Bronchial epithelial cell (primary cell): ENCODE measurements around a stretch of chr10.

DNA sequence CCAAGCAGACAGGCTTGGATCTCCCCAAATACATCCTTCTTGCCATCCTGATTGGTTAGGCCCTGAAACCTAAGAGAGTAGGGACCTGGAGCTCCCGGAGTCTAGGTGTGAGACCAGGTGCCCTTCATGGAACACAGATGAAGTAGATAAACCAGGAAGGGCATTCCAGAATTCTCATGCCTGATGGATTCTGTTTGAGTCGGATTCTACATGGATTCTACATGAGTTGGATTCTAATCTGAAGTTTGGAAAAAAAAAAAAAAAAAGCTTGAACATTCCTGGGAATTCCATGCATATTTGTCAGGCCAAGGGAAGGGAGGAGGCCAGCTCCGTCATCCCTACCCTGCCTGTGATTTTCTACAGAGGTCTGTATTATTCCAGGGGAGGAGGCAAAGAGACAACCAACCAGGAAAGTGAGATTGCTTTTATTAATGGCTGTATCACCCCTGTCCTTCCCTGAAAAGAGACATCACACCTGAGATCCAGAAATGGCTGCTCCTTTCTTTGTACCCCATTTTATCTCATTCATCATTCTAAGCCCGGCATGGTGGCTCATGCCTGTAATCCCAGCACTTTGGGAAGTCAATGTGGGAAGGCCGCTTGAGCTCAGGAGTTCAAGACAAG is 27.8 kb upstream of the EBLN1 start:
- RRBS, 2 experiments, result no CpG with 5 or more reads among the region's 5 CpGs

GRCh38 chr10:22253462-22254011 is 35.7 kb upstream of the EBLN1 start:
- RRBS, 2 experiments, result 51 to 56% methylated on average over 11 of the region's 35 CpGs

DNA sequence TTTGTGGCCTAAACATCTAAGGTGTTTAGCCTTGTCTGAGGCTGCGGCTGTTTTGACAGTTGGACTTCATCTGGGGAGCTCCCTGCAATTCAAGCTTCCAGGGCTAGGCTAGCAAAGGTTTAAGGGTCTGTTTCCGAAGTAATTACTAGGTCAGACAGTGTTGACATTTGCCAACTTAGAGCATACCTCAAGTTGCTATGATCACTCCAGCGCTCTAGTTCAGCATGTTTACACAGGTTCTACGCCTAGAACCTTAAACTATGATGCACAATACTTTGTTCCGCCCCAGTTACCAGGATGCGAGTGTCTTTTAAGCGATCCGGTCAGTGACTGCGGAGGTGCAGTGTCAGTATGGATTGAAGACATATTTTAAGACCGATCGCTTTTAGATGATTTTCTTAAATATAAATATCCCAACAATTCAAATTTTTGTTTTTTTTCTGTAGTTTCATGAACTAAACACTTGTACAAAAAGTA is 693 bp downstream of the COMMD3 start:
- RRBS, 2 experiments, result no CpG with 5 or more reads among the region's 11 CpGs

DNA sequence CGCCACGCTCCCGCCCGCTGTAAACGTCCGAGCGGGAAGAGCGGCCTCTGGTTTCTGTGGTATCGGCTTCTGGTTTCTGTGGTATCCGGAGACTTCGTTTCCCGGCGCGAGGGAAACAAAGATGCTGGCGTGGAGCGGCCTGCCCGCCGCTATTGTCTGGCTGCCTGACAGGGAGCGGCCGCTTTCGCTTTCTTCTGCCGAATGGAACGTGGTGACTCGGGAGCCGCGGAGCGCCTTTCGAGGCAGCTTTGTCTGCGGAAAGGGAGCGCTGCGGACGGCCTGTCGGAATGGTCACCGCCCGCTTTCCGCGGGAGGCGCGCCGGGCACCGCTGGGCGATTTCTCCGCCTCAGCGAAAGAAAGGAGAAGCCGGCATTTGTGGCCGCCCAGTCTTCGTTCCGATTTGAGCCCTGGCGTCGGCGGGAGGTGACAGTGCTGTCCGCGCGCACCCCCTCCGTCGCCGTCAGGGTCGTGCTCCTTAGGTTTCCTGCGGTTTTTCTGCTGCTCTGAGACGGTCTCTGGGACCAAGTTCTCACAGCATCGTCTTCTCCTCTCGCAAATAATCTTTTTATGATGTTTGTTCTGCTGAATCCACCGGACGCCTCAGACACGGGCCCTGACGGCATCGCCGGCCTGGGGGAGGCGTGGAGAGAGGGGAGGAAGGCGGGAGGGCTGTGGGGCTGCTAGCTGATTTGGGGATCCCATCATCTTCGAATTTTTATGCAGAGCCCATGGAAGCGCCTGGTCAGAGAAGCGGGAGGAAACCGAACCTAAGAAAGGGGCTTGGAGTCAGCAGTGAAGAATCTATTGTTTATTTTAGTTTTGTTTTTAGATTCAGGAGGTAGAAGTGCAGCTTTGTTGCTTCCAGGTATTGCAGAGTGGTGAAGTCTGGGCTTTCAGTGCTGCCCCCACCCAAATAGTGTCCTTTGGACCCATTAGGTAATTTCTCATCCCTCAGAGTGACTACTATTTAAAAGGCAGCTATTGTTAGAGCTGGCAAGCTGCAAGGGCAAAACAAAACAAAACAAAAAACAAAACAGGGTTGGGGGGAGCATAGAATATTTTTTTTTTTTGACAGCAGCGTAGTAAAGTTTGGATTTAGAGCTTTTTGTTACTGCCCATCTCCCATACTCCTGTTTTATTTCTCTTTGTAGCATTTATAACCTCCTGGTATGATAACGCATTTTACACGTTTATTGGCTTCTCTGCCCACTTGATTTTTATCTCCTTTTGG is 92.3 kb downstream of the SPAG6 start:
- RRBS, 2 experiments, result 1% methylated on average over 5 of the region's 77 CpGs; no CpG with 5 or more reads in 1 of the 2 experiments

DNA sequence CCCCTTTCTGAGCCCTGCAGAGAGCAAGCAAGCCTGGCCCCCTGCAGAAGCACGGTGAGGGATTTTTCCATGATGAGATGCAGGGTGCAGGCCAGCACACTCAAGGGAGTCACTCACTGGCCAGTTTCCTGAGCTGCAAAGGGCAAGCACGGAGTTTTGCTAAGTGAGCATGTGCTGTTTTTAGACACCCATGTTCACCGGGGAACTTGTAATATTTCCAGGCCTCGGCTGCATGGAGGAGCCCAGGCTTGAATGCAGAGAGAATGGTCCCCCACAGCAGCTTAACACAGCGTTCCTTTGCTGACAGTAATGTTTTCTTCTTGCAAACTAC is 176.5 kb downstream of the PIP4K2A start:
- RRBS, 2 experiments, result no CpG with 5 or more reads among the region's 5 CpGs

DNA sequence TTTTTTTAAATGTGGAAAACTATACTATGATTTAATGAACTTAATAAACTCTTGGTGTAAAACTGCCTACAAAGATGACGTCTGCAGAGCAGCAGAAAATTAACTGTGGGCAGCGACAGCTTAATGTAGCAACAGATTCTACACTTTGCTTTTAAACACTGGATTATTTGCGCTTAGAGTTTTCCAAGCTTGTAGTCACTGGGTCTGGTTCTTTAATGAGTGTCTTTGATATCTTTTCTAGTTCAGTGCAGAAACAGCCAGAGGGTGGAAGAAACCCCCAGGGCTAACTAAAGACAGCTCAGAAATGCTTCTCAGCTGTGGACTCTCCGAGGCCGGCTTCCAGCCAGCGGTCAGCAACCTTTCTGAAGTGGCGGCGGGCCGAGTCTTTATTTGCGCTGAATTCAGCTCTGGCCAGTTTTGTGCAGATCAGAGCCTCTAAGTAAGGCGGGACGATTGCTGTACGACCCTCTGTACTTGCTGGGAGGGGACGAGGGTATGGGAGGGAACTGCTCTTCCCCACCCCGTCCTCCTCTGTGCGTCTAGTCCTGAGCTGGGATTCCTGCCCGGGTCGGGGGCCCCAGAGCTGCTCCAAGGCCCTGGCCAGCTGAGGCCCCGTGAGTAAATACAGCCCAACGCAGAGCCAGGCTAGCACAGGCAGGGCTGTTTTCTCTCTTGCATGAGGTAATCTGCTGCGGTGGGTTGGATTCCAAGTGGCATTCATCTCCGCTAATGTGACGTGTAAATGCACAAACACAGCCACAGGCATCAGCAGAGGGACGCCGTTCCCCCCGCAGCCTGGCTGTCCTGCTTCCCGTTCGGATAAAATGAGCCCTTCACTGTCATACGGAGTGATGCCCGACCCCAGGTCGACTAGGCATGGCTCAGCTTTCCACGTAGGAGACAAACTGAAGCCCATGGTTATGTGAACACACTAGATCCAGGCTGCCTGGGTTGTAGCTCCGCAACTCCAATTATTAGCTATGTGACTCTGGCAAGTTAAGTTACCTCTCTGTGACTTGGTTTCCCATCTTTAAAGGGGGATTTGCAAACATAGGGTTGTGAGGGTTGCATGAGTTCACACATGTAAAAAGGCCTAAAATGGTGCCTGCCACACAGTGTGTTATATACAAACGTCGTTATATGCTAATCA is 159.7 kb downstream of the PIP4K2A start:
- RRBS, 2 experiments, result no CpG with 5 or more reads among the region's 35 CpGs

- RRBS, 2 experiments, result no CpG with 5 or more reads among the region's 6 CpGs
Observed at GRCh38 chr10:22613026-22613402, 101.4 kb downstream of the PIP4K2A start.

DNA sequence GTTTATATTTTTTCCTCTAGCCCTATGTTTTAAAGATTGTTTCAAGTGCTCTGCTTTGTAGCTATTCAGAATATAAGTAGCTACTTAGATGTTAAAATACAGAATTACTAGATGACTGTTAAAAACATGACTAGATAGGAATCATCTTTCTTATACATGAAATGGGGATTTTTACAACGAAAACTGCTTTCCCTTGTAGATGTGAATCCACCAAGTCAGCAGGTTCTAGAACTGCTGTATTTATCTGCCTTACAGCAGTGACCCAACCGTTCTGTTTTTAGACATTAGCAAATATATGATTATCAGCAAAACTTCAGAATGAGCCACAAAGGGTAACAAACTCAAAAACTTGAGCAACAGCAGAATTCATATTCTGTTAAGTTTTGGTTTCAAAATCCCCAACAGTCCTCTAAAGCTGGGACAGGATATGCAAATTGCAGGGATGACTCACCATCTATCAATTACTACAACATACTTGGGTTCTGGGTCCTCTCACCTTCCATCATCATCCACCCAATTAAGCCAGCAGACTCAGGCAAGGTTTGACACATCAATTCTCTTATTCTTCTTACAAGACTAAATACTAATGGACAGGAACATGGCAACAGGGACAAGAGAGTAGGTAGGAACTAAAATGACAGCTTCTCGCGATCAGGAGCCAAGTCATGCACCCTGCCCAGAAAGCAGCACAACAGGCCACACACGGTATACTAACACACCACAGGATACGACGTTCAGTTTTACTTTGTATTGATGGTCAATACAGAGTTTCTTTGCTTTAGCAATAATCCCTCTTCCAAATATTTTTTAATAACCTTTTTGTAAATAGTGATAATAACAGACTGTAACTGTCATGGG is 83.8 kb downstream of the PIP4K2A start:
- RRBS, 2 experiments, result no CpG with 5 or more reads among the region's 7 CpGs

DNA sequence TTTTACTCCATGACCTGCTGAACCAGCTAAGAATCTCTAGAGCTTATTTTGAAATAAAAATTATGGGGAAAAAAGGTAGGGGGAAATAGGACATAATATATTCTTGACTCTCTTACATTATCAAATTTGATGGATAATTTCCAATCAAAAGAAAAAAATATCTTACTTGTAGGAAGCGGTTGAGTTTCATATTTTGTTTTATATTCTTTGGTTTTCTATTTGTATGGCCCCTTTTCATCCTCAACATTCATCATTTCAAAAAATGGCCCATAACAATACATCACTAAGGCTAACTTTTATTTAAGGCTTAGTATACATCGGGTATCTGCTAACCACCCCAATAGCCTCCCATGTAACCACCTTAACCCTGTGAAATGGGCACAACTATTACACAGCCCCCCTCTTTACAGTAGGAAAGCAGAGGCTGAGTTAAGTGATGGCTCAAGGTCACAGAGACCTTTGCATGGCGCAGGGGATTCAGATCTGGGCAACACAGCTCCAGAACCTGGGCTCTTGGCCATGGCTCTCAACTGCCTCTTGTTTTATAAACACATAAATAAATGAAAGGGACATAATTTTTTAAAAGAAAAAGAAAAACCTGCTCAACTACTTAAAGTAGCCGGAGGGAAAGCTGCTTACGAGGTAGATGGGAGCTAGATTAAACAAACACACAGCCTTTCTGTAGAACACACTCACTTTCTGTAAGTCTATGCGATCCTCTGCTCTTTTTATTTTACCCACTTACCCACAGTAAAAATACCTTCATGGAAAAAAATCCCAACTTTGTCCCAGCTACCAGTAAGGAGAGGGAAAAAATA is 81.5 kb downstream of the PIP4K2A start:
- RRBS, 2 experiments, result no CpG with 5 or more reads among the region's 6 CpGs

DNA sequence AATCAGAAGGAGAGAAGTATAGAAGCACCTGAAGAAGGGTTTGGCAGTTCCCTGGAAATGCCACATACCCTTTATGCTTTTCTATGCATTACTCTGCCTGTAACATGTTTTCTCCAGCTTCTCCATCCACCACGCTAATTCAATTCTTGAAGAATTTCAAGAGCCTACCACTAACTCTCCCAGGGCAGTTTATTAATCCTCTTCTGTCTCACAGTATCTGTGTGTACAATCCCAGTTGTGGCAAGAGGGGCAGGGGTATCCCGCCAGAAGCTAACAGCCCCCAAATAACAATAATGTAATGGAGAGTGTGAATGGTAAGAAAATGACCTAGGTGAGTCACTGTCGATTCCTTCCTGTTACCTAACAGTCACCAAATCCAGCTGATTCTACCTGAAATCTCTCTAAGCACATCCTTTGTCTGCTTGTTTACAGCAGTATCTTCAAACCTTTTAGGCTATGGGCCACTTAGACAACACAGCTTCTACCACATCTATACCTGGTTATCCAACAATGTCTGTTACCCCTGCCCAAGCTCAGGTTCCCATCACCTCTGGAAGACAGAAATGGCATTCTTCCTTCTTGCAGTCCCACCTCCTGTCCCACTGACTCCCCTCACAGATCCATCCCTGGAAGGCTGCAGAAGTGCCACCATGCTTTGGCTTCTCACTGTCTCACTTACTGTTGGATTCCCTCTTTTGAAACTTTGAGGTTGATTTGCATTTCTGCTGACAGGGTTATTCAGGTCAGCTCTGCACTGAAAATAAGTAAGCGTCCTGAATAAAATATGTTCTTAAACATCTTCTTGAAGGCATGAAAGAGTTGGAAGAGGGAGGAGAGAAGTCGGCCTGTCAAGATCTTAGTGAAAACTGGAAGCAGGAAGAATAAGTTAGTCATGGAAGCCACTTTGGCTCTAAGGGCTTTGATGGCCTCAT is 13.2 kb downstream of the PIP4K2A start:
- RRBS, 2 experiments, result no CpG with 5 or more reads among the region's 5 CpGs

DNA sequence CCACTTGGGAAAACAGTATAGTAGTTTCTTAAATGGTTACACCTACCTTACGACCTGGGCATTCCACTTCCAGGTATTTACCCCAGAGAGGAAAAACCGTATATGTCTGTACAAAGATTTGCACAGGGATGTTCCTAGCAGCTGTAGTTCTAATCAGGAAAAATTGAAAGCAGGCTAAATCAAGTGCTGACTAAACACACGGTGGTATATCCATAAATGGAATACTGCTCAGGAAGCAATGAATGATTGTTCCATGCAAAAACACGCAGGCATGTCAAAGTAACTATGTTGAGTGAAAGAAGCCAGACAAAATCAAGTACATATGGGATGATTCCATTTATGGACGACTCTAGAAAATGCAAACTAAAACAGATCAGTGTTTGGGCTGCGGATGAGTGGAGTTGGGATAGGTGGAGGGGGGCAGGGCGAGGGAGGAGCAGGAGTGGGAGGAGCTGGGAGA is 575 bp upstream of the MSRB2 start:
- RRBS, 2 experiments, result no CpG with 5 or more reads among the region's 7 CpGs

GRCh38 chr10:23095976-23096825 is 822 bp downstream of the MSRB2 start:
- RRBS, 2 experiments, result no CpG with 5 or more reads among the region's 20 CpGs

DNA sequence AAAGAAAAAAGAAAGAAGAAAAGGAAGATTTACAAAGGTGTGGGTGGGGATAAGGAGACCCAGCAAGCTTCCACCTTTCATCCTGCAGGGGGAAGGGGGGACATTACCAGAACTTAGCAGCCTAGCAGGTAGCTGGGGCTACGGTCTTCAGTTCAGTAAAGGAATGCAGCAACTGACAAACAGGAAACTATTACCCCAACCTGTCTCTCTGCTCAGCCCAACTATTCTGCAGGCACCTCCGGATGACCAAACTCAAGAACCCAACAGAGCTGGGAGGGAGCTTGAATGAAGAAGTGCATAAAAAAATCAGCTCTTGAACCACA is 18.2 kb upstream of the C10orf67 start:
- RRBS, 2 experiments, result no CpG with 5 or more reads among the region's 2 CpGs

GRCh38 chr10:23694190-23695334 is 255.7 kb downstream of the OTUD1 start:
- RRBS, 2 experiments, result 1 to 2% methylated on average over 18 to 23 of the region's 98 CpGs

DNA sequence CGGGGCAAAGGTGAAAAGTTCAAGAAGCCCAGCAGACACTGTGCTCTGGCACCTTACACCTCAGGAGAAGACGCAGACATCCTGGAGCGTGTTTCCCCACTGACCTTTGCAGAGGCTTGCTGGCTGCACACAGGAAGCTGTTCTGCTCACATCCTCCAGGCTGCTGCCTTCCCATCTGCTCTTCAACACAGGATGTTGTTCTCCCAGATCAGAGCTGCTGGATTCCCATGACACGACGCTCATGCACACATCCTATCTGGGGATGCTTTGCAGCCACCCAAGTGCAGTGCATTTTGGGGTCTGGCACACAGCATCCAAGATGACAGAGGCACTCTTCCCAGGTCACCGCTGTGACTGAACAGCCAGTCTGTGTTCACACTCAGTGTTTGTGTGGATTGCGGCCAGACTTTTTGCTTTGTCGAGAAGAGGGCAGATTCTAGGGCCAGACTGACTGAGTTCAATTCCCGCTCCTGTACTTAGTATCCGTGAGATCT is 174.2 kb upstream of the KIAA1217 start:
- RRBS, 2 experiments, result no CpG with 5 or more reads among the region's 10 CpGs

DNA sequence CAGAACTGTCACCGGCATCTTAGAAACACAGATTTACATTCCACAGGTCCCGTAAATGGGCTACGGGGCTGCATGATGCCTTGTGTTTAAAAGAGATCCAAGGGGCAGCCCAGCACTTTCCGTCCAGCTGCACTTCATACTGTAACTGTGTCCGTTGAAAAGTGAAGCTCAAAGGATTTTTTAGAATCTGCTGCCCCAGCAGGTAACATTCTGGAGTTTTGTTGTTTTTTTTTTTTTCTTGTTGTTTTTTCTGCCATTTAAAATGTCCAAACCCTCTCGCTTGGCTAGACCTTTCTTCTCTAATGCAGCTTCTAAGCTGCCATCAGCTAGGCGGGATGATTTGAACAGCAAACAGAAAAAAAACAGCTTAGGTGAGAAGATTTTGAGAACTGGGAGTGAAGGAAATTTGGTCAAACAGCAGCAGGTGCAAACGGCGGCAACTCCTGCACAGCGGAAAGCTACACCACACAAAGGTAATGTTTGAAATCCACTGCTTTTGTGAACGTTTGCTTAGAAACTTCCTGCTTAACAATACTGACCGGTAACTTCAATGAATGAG is 166.8 kb upstream of the KIAA1217 start:
- RRBS, 2 experiments, result no CpG with 5 or more reads among the region's 12 CpGs

DNA sequence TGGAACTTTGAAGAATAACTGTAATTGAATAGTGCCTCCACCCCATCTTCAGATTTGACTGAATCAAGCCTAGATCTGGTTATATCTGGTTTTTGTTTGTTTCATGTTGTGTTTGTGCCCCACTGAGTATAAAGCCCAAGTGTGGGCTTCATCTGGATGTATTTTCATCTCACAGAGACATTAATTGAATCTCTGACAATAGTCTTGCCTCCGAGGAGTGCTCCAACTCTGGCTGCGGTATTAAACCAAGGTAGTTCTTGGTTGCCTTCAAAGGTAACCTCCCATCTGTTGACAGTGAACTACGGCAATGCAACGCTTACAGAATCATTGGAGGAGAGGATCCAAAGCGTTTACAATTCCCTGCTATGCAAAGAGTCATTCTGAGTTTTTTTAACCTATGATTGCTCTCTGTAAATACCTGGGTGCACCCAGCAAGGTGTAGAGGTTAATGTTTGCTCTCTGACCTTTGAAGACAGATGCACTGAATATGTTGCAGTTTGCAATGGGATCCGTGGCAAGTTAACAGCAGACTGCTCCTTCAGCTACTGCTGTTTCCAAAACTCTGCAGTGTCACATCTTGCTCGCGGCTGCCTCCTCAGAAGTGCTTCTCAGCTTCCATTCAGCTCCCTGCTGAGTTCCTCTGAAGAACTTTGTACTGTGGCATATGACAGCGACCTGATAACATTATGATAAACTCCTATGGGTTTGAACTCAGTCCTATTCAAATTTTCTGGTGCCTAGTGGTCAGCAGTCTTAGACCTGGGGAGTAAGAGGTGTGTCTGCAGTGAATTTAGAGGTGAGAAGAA is 28.9 kb downstream of the KIAA1217 start:
- RRBS, 2 experiments, result no CpG with 5 or more reads among the region's 9 CpGs

DNA sequence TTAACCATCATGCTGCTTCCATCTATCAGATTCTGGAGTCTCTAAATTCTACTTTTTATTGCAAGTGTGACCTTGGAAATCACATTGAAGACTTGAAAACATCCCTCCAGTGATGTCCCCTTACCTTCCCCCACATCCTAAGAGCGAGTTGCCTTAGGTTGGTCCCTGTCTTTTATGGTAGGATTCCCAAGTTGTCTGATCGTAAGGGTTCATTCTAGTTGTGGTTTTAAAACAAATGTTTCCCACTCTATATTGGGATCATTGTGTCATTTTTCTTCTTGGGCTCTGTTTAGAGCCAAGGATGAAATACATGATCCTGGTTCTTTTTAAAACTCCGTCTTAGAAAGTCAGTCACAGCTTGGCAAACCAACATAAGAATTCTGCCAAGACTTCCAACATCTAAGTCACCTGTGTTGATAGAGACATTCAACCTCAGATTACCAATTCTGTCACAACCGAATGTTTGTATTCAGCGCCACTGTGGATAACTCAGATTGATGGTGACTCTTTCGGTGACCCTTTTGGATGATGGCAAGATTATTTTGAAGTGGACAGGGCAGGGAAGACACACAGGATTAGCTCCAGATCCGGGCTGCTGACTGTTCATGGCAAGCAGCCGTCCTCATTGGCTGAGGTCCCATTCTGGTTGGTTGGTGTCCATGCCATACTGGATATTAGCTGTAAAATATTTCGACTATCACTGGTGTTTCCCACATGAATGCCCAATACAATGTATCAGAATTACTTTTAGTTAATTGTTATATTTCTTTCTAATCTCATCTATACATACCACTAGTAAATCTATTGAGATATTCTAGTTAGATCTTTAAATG is 255.4 kb downstream of the ARHGAP21 start:
- RRBS, 2 experiments, result no CpG with 5 or more reads among the region's 9 CpGs

DNA sequence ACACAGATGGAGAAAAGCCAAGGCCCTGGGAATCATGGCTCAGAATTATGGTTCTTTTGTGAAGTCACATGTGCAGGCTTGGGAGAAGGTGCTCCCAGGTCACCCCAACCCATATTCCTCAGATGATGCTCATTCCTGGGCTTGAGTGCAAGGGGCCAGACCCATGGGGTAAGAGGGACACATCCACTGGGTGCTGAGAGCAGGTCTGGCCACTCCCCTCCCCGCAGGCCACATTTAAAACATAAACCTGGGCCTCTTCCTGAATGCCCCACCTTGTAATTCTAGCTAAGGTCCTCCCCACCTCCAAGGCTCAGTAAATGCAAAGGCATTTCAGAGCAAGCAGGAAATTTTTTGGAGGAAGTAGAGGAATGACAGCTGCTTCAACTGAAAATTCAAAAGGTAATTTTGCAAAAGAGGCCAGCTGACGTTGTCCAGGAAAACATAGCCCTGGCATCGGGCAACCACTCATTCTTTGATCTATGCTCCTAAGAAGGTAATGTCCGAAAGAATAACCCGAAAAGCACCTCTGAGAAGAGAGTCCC is 172.5 kb downstream of the ARHGAP21 start:
- RRBS, 2 experiments, result no CpG with 5 or more reads among the region's 5 CpGs